SK-MEL-5 (cell line): ENCODE measurements around a stretch of chr10.

GRCh38 chr10:8053518-8054521, 668 bp upstream of the GATA3 start:
RAMPAGE:
- cytosol, long total RNA, result no peak
- long total RNA, result no peak
- nucleus, long total RNA, result no peak

RAMPAGE:
- cytosol, long total RNA, result no peak
- long total RNA, result no peak
- nucleus, long total RNA, result no peak
Observed at GRCh38 chr10:8058274-8058898, 3.9 kb downstream of the GATA3 start.

DNA sequence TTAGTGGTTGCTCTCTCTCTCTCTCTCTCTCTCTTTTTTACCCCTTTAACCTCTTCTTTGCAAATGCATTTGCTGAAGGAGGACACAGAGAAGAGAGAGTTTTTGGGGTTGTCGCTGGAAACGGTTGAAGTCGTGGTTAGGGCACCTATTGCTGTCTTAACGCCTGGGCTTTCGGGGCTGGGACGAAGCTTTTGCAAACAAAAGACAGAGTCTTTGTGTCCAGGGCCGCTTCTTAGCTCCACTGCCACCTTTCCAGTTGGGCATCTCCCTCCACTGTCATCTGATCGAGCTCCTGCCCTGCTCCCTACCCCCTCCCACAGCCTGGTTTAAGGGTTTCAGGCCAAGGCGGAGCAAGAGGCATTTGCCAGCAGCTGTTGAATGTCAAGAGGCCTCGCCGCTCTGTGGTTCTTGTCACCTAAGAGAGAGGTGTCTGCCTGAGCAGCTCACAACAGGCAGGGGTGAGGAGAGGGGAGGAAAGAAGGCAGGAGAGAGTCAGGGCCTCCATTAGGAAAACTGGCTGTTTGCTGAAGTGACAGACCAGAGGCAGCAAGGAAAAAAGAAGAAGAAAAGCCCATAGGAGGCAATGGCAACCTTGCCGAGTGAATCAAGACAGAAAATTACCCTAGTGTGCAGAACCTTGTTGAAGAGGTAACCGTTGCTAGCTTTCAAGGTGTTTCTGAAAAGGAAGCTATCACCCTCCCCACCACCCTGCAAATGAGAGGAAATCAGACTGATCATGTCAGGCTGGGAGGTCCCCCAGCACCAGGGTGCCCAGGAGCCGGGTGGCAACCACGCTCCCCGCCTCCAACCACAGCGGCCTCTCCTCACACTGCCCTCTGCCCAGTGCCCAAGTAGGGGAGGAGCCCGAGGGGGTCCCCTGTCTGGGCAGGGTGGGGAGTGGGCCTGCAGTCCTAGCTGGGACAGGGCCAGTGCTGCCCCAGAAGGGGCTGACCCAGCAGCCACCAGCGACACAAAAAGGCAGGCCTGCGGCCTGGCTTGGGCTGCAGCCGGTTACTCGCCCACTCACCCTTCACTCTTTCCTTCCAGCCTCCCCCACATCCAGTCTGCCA, 6.9 kb downstream of the GATA3 start:
RAMPAGE:
- cytosol, long total RNA, result no peak
- long total RNA, result no peak
- nucleus, long total RNA, result no peak

DNA sequence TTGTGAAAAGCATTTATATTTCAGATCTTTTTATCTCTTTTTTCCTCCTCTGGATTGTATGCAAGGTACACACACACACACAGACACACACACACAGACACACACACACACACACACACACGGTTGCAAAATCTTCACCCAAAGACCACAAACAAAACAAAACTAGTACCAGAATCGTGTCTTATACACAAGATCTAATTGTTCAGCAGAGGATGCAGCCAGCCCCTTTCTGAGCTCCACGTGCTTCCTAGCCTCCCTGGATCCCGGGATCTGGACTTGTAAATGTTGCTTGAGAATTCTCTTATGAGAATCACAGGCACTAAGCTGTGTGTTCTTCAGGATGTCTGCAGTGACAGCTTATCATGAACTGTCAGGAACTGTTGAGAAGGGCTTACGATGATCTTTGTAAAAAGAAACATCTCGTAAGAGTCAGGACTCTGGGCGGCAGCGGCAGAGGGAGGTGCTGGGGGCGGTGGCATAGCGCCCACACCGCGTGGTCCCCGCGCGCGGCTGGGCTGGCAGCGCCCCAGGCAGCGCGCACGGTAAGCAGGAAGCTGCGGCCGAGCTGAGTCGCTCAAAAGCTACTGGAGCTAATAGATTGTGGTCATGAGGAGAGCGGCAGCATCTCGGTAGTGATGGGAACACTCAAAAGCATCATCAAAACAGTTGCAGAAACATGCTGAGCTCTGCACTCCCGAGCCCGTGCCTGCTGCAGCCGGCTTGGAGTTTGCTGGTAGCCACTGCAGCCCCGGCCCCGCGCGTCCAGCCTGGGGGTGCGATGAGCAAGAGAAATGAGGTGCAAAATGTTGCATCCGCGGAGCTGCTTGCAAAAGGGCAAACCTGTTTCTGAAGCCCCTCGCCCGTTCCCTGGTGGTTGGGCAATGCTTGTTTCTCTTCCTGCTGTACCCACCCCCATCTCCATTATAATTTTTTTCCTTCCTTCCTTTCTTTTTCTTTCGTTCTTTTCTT, 277.7 kb downstream of the GATA3 start:
RAMPAGE:
- cytosol, long total RNA, result no peak
- long total RNA, result no peak
- nucleus, long total RNA, result no peak

RAMPAGE:
- cytosol, long total RNA, result no peak
- long total RNA, result no peak
- nucleus, long total RNA, result no peak
Observed at GRCh38 chr10:8912020-8912641, 857.6 kb downstream of the GATA3 start.

DNA sequence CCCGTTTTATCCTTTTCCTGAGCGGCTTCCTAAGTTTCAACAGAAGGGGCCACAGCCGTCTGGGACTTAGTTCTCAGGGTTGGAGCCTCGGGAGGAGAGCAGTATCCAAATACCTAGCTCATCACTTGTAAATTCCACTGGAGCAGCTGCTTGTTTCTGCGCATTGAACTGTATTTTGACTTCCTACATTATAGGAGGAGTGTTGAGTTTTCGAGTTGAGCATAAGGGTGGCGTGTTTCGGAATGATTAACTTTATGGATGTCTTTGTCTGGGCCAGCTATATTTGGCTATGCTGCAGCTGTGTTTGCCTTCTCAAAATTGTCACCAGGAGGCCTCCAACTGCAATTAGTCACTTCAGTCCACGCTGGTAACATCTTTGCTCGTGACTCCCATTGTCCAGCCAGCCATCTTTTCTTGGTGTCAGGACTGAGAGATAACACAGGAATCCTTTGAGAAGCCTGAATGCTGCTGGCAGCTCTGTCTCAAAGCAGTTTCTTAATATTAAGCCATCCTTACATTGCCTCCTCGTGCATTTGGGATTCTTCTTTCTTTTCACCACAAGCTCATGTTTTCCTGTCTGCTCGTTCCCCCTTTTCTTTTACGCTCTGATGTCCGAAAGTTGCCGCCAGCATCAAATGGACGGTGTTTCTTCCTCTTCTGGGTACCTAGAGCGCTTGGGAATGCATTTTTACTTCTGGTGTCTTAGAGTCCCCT, 9.2 kb downstream of the CELF2 start:
RAMPAGE:
- cytosol, long total RNA, result no peak
- long total RNA, result no peak
- nucleus, long total RNA, result no peak

RAMPAGE:
- cytosol, long total RNA, result no peak
- long total RNA, result no peak
- nucleus, long total RNA, result no peak
Observed at GRCh38 chr10:11048615-11049441, 31.2 kb downstream of the CELF2 start.

DNA sequence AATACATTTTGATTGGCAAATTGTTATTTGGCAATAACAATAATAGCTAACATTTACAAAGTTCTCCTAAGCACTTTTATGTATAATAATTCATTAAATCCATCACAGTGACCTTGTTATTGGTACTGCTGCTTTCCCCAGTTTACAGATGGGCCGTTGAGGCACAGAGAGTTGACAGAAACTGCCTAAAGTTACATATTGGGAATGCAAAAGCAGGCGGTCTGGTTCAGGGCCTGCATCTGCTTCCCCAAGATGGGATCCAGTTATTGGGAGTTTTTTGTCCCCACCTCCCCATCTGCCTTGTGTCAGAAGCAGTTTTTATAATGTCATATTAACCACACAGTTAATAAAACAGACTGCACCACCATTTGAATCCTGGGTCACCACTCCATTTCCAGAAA, 67.8 kb downstream of the CELF2 start:
RAMPAGE:
- cytosol, long total RNA, result no peak
- long total RNA, result no peak
- nucleus, long total RNA, result no peak

RAMPAGE:
- cytosol, long total RNA, result no peak
- long total RNA, result no peak
- nucleus, long total RNA, result no peak
Observed at GRCh38 chr10:11163062-11163670, 145.5 kb downstream of the CELF2 start.

DNA sequence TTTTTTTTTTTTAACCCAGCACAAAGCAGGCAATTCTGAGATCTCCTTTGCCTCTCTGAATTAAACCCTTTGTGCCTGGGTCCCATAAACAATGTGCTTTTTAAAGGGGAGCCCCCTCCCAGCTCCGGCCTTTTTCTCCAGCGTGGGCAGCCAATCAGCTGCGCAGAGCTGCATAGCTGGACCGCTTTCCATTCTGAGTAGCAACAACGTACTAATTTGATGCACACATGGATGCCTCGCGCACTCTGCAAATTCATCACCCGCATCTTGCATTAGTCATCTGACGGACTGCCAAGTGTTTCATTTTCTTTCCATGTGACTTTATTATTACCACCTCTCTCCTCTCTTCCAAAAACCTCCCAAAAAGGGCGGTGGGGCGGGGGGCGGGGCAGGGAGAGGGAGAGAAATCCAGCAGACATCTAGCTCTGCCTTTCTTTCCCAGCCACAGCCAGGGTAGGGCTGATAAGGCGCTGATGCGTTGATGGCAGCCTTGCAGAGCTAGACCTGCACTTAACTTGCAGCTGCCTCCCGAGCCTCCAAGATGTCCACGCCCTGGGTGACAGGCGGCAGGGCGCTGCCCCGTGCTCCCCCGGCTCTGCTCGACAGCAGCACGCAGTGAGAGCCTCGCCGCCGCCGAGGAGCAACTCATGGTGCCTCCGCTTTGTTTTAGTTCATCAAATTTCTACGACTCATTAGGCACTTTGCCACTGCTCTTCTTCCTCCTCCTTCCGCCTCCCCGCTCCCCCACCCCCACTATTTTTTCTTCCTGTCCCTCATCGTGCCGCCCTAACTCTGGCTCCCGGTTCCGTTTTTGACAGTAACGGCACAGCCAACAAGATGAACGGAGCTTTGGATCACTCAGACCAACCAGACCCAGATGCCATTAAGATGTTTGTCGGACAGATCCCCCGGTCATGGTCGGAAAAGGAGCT, 147.3 kb downstream of the CELF2 start:
RAMPAGE:
- cytosol, long total RNA, result start-site peak on the plus strand centred at position 445 of the sequence, 35 bp wide, 77 and 31 reads in 2 replicates
- long total RNA, result start-site peak on the plus strand centred at position 431 of the sequence, 34 bp wide, 47 and 59 reads in 2 replicates
- nucleus, long total RNA, result start-site peak on the plus strand centred at position 413 of the sequence, 79 bp wide, 111 and 49 reads in 2 replicates

GRCh38 chr10:11177689-11178436, 160.2 kb downstream of the CELF2 start:
RAMPAGE:
- cytosol, long total RNA, result no peak
- long total RNA, result no peak
- nucleus, long total RNA, result no peak

DNA sequence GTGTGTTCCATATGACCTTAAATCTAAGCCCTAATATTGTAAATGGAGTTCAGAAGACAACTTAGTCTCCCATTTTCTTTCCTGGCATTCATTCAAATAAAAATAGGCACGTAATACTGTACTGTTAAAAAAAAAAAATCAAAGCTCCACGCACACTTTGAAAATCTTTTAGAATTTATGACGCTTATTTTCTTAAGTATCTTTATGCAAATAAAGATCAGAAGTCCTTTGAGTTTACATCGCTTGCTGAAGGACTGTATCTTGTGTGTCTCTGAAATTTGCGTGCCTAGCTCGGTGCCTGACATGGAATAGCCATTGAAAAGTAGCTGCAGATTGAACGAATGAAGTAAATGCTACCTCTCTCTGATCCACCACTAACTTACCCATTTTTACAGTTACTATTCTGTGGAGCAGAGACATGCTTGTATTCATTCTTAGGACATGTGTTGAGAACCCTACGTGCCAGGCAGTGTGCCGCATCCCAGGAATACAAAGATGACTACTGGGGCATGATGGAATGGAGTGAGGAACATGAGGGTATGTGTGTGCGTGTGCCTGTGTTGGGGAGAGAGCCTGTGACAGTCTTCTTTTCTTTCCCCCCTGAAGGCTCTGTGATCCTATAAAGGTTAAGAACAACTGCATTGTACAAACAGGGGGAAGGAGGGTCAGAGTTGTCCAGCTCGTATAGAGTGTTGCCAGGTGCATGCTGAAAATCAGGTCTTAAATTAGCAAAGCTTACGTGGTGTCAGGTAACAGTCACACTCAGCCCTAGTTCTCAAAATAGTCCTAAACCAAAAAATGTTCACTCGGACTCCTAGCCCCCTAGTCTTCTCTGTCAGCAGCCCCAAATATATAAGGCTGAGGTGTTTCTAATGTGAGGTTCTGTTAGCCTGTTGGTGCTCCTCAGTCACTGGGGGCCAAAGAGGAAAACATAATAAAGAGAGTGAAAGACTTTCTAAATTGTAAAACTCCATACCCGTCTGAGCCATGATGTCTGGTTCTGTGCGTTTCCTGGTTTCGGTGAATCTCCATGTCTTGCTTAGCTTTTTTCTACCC, 161.8 kb downstream of the CELF2 start:
RAMPAGE:
- cytosol, long total RNA, result no peak
- long total RNA, result no peak
- nucleus, long total RNA, result no peak

RAMPAGE:
- cytosol, long total RNA, result no peak
- long total RNA, result no peak
- nucleus, long total RNA, result no peak
Observed at GRCh38 chr10:11193284-11193686, 175.6 kb downstream of the CELF2 start.

DNA sequence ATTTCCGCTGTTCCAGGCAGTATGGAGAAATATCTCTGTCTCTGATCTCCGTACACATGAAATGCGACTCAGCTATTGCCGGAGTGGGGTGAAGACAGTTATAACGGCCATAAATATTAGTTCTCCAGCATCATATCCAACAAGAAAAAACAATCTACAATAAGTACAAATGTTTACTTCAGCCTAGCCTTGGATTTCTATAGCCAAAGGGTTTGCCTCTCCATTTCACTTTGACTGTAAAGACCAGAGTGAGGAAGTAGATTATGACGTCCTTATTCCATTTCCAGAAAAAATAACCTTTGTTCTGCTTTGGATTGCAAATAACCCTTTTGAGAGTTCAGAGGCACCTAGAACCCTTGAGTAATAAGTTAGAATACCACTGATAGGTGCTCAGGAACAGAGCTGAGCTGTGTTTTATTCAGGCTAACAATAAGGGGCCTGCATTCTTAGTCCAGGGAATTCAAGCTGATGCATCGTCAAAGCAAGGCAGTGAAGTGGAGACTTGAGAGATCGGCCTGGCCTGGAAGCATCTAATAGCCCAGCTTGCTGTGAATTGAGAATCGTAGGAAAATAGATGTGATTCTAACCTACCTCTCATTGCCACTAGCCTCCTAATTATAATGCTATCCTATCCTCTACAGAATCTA, 188.2 kb downstream of the CELF2 start:
RAMPAGE:
- cytosol, long total RNA, result no peak
- long total RNA, result no peak
- nucleus, long total RNA, result no peak

RAMPAGE:
- cytosol, long total RNA, result no peak
- long total RNA, result no peak
- nucleus, long total RNA, result no peak
Observed at GRCh38 chr10:11224777-11225266, 207.2 kb downstream of the CELF2 start.

GRCh38 chr10:11275437-11276473, 258.1 kb downstream of the CELF2 start:
RAMPAGE:
- cytosol, long total RNA, result no peak
- long total RNA, result no peak
- nucleus, long total RNA, result no peak

DNA sequence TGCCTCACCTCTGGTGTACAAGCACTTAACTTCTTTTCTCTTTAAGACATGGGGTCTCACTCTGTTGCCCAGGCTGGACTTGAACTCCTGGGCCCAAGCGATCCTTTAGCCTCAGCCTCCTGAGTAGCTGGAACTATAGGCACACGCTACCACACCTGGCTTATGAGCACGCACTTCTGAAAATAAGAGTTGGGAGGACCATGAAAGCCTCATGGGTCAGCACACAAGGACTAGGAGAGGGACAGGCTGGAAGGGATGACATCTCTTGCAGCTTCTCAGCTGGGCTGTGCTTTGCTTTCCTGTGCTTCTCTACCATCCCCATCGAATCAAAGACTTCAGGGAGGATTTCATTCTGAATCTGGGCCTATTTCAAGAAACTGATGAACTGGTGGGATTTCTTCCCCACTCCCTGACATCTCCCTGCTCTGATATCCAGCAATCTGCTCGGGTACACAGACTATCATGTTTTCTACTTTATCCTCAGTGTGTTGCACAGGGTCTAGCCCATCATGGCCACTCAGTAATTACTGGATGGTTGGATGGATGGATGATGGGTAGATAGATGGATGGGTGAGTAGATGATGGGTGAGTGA, 265.3 kb downstream of the CELF2 start:
RAMPAGE:
- cytosol, long total RNA, result no peak
- long total RNA, result no peak
- nucleus, long total RNA, result no peak

DNA sequence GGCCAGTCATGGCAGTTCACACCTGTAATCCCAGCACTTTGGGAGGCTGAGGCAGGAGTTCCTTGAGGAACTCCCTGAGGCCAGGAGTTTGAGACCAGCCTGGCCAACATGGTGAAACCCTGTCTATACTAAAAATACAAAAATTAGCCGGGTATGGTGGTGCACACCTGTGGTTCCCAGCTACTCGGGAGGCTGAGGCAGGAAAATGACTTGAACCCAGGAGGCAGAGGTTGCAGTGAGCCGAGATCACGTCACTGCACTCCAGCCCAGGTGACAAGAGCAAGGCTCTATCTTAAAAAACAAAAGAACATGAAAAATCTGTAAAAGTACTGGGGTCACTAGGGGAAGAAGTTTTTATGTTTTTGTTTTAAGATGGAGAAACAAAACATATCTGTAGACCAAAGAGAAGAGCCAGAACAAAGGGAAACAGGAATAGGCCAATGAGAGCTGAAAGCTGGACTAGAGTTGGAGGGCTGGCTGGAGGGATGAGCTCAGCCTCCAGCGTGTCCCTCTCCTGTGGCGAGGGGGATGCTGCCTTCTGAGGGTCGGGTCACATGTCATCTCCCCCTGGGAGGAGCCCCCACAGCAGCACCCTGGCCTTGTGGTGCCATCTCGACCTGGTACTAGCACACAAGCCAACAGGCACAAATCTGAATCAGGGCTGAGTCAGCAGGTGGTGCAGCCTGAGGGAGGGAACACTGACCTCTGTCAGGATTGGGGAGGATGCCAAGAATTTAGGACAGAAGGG, 280.2 kb downstream of the CELF2 start:
RAMPAGE:
- cytosol, long total RNA, result no peak
- long total RNA, result no peak
- nucleus, long total RNA, result no peak

DNA sequence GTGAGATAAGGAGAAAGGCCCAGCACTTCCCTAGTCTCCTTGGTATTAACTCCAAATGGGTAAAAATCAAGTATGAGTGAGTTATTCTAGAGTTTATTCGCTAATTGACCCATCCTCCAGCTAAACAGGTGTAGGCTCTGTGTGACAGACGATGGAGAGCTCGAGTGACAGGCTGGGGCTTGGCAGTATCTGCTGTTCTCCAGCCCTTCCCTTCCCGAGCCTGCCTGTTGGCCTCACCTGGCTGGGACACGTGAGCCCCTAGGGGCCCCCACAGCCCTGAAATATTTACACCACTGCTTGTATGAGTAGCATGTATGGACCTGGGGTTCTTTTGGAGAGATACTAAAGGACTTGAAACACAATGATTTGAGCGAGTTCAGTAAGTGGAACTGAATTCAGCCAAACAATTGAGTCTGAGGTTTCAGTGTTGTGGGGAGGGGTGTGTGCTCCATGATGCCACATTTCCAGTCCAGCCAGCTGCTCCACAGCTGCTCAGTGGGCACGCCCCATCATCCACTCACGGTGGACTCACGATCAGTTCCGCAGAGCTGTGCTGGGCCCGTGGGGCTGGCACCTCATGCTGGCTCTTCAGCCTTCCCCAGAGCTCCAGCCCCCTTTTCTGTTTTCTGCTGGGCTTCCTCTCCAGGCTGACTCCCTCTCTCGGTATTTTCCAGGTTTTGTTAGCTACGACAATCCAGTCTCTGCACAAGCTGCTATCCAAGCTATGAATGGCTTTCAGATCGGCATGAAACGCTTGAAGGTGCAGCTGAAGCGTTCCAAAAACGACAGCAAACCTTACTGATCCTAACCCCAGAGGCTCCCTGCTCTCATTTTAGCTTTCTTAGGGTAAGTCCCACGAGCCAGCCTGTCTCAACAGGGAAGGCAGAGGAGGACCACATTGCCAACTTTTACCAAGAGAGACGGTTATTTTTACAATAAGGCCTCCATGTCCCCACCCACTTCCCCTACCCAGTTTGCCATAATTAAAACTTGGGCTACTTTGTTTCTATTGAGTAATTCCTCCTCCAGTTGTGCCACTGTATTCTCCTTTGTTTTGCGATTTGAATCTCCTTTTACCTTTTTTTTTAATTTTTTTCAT, 282.8 kb downstream of the USP6NL start:
RAMPAGE:
- cytosol, long total RNA, result no peak
- long total RNA, result no peak
- nucleus, long total RNA, result no peak

RAMPAGE:
- cytosol, long total RNA, result no peak
- long total RNA, result no peak
- nucleus, long total RNA, result no peak
Observed at GRCh38 chr10:11329351-11329750, 282.1 kb downstream of the USP6NL start.